Duodenum (tissue), 1 donor: ENCODE results near the gene TMEM120A.

DNA sequence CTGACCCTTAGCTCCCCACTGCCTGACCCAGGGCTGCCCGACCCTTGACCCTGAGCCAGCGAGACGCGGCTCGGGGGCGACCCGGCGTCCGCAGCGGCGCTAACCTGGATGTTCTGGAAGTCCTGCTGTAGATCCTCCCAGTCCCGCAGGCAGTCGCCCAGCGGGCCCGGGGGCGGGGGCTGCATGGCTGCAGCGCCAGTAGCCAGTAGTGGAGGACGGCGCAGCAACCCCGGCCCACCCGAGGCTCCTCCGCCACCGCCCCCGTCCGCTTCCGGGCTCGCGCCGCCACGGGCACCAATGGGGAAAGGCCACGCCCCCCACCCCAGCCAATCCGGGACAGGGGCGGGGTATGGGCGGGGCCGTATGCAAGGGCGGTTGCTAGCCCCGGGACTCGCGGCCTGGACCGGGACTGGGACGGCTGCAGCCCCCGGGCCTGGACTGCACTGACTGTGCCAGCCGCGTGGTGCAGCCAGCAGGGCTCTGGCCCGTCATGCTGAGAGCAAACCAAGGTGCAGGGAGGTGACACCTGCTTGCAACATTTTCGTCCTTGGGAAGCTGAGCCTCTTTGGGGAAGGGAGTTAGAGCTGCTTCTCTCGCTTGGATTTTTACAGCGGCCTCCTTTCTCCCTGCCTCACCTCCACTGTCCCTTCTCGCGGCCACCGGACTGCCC, at the start of gene TMEM120A:
TMEM120A (minus strand) TSS at position 210 of the 670 bp plus-strand sequence.
- PRO-cap, result bidirectional peak, plus-strand start at position 389 of the sequence, minus-strand start at position 263 of the sequence

DNA sequence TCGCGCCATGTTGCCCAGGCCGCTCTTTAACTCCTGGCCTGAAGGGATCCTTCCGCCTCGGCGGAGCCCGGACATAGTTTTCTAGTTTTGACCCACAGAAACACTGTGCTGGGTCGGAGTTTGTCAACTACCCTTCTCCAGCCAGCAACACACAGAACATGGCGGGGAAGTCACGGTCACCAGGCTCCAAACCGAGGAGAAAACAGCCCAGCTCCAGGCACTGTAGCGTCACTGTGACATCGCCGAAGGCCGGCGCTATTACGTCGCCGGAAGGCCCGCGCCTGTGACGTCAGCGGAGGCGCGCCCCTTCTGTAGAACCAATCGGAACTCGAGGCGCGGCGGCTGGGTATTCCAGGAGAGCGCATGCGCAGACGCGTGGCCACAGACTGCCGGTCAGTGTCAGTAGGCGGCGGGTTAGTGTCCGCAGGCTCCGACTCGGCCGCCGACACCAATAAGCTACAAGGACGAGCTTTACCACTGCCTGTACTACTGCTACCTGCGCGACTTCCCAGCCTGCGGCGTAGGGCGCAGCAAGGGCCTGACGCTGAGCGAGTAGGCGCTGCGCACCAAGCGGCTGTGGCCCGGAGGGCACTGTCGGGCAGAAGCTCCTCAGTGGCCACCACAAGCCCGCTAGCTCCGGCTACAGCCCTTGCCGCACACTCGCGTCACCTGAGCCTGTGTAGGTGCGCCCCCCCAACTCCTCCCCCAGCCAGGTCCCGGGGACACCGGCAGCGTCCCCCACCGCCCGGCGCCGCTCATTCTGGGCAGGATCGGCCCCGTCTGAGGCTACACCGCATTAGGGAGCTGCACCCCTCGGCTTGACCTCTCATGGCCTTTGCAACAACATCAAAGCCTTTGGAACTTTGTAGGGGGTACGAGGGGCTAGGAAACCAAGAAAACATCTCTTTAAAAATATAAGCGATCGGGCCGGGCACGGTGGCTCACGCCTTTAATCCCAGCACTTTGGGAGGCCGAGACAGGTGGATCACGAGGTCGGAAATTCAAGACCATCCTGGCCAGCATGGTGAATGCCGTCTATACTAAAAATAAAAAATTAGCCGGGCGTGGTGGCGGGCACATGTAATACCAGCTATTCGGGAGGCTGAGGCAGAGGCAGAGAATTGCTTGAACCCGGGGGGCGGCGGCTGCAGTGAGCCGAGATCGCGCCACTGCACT, 35.0 kb upstream of the SRRM3 start:
- PRO-cap, result bidirectional peak, plus-strand start at position 384 of the sequence, minus-strand start at position 230 of the sequence

DNA sequence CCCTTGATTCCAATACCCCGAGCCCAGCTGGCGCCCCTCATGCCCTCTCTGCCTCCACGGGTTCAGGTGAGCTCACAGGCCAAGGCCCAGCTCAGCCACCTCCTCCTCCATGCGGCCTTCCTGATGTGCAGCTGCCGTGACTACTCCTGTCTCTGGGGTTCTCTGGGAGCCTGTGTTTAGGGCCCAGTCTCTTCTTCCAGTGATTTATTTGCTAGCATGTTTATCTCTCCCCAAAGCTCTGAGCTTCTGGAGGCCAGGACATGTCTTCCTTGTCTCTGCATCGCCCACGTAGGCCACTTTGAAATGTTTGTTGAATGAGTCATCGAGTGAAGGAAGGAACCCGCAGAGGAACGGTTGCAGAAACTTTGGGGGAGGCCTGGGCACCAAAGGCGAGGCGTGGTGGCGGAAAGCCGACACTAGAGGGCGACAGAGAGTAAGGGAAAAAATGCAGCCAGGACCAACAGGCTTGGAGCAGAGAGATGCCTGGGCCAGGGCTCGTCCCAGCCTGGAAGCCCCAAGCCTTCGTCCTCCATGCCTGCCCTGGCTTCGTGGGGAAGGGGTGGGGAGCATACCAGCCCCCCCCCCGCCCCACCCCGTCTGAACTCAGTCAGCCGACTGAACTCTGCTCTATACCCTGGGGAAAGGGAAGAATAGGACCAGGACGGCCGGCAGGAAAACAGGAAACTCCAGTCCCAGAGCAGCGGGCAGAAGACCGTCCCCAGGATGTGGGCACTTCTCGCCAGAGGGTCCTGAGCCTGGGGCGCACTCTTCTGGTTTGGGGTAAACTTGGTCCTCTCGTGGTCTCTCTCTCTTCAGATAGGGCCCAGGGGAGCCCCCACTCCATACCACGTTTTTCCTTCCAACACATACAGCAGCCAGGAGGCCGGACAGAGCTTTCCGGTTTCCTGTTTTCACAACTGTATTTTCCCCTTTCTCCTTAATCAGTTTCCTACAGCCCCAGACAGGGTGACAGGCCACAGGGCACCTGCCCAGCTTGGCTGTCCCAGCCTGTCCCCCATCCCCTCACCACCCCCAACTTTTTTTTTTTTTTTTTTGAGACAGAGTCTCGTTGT, 10.8 kb upstream of the HSPB1 start:
- PRO-cap, result unidirectional peak, plus-strand start at position 441 of the sequence; unidirectional peak, plus-strand start at position 498 of the sequence; unidirectional peak, plus-strand start at position 679 of the sequence

GRCh38 chr7:76308918-76309274, 6.4 kb downstream of the HSPB1 start:
- PRO-cap, result no peak

- PRO-cap, result no peak
Measured at GRCh38 chr7:76332017-76332563, 26.7 kb downstream of the YWHAG start.

DNA sequence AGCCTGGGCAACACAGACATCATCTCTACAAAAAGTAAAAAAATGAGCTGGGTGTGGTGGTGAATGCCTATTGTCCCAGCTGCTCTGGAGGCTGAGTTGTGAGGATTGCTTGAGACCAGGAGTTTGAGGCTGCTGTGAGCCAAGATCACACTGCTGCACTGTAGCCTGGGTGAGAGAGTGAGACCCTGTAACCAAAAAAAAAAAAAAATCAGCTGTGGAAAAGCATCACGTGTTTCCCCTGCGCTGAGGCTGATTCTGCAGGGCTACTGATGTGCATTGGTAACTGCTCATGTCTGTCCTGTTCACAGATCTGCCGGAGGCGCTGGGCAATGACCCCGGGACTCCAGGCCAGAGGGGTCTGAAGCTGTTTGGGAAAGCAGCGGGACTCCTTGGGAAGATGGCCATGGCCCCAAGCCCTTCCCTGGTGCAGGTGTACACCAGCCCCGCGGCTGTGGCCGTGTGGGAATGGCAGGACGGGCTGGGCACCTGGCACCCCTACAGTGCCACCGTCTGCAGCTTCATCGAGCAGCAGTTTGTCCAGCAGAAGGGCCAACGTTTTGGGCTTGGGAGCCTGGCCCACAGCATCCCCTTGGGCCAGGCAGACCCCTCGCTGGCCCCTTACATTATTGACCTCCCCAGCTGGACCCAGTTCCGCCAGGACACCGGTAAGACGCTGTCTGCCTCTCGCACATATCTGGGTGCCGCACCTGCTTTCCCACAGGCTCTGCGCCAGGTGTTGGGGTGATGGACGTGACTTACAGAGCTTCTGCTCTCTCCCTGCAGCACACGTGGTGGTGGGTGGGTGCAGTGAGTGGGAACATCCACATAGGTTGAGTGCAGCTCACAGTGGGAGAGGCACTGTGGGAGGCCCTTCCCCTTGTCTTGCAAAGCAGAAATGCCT, 18.9 kb downstream of the DTX2 start:
- PRO-cap, result no peak

- PRO-cap, result unidirectional peak, minus-strand start at chr7:76512367
Measured at GRCh38 chr7:76512133-76512442, 1.7 kb downstream of the UPK3B start.

- PRO-cap, result no peak
Measured at GRCh38 chr7:76839243-76839819, 192.8 kb downstream of the SPDYE17 start.

GRCh38 chr7:76954904-76955645, 77.1 kb downstream of the SPDYE17 start:
- PRO-cap, result no peak

DNA sequence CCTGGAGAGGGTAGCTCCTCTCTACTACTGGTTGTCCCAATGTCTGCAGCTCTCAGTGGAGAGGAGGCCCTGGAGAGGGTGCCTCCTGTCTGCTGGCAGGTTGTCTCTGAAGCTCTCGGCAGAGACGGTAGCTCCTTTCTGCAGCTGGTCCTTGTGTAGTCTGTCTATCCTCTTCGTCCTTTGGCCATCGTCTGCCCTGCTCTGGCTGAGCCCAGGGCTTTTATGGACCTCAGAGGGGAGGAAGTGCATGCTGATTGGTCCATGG, 4.1 kb downstream of the CCDC146 start:
- PRO-cap, result no peak

DNA sequence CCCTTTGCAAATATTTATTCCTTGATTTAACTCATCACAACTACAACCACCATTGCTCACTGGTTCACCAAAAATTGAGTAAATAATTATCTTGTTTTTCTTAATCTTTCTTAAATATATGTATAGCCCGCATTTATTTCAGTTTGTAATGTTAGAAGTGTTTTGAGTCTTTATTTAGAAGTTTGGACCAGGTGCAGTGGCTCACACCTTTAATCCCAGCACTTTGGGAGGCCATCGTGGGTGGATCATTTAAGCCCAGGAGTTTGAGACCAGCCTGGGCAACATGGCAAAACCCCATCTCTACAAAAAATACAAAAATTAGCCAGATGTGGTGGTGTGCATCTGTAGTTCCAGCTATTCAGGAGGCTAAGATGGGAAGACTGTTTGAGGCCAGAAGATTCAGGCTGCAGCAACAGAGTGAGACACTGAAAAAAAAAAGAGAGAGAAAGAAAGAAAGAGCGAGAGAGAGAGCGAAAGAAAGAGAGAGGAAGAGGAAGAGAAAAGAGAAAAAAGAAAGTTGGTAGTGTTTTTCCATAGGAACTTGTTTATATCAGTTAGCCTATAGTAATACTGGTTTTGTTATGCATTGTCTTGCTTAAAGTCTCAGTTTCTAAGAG, 12.7 kb downstream of the CCDC146 start:
- PRO-cap, result no peak

DNA sequence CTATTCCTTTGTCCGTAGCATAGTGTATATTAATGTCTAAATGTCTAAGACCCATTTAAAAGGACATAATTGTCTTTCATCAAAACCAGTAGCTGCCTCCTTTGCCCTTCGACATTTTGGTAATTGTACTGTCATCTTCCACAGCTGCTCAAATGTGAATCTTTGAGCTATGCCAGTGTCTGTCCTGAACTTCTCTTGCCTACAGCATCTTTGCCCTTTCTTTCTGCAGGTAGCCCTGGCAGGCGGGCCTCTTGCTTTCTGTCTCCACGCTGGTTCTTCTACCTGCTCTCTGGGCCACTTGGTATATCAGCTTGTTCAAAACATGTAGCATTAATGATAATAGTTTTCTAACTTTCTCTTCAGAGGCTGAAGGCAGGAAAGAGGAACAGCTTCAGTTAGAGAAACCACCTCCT, 806 bp upstream of the FGL2 start:
- PRO-cap, result no peak

DNA sequence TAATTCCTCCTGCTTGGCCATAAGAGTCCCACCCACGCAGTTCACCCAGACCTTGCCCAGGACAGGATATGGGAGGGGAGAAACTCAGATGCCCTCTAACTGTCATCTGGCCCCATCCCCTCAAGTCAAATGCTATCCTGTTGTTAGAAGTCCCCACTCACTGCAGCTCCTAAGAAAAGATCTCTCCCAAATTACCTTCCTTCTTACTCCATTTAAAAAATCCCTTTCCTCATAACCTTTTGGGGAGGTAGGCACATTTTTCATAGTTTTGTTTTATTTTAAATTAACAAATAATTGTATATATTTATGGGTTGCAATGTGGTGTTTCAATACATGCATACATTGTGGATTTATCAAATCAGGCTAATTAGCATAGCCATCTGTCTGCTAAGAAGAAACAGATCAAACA, 84.1 kb downstream of the GSAP start:
- PRO-cap, result no peak

GRCh38 chr7:77337967-77338665, 78.0 kb downstream of the GSAP start:
- PRO-cap, result no peak

DNA sequence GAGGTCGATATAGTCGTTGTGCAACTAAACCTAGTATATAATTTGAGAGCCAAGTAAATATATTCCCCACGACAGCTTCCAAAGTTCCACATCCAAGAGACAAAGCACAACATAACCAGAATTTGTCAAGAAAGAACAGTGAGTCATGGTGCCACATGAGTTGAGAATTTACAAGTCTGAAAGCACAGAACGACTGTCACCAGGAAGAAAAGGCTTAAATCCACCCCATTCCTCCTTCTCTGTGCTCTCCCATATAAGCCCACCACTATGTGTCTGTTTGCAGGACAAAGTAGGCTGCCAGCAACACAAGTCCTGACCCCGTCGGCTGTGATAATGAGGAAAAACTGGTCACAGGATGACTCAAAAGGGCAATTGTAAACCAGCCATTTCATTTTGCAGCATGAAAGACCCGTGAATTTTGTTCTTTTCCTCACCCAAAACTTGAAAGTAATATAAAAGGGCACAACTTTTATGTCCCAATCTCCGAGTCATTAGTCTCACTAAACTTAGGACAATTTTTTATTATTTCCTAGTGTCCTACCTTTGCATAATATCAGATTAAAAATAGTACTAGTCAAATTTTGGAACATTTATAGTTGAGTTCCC, 32.7 kb downstream of the GSAP start:
- PRO-cap, result no peak

DNA sequence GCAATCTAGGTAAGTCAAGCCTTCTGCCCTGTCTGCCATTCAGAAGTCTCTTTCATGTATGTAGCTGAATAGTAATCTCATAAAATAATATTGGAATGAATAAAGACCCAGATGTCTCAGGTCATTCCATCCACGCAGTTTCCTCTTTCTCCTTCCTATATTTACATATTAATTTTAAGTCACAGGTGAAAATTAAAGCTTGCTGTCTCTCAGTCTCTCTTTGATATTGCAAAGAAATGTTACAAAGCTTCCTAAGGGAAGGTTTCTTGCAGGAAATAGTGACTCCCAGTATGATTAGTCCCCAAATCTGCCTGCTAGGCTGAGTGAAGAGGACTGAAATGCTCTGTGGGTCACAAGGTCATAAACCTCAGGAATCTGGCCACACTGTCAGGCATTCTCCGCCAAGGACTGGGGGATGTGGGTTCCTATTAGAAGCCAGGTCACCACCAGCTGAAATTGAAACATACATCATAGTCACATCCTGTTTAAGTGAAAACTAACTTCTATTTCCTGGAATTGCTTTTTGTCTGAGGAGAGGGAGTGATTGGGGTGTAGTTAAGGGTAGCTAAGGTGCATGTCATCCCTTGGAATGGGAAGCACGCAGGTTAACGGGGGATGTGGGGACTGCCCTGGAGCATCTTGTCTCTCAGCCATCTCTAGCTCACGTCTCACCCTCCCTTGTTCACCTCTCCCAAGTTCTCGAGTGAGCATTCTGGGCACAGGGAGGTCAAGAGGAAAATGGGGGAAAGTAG, 11.8 kb upstream of the GSAP start:
- PRO-cap, result no peak

- PRO-cap, result no peak
Measured at GRCh38 chr7:77467282-77467764, 51.2 kb upstream of the GSAP start.

GRCh38 chr7:77479355-77479882, 57.7 kb upstream of the PTPN12 start:
- PRO-cap, result no peak

- PRO-cap, result no peak
Measured at GRCh38 chr7:77482046-77482256, 55.1 kb upstream of the PTPN12 start.

DNA sequence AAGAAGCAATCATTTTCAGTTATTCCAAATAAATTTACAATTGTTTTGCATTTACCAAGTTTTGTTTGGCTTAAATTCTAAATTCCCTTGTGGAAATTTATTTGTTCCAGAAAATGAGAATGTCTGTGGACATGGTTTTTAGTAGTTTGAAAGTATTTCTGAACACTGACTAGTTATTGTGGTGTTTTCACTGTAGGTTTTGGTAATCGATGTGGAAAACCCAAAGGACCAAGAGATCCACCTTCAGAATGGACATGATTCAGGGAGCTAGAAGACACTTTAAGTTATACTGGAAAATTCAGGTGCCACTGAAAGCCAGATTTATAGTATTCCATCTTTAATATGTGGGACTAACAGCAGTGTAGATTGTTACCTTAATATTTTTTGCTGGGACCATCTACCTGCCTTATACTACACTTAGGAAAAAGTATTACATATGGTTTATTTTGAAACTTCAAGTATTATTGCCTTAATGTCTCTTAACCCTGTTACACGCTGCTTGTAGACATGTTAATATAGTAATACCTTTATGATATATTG, 57.2 kb upstream of the RSBN1L start:
- PRO-cap, result no peak